Bronchus fibroblast of lung (primary cell): ENCODE results near the genes TPRA1 and ABTB1.

DNA sequence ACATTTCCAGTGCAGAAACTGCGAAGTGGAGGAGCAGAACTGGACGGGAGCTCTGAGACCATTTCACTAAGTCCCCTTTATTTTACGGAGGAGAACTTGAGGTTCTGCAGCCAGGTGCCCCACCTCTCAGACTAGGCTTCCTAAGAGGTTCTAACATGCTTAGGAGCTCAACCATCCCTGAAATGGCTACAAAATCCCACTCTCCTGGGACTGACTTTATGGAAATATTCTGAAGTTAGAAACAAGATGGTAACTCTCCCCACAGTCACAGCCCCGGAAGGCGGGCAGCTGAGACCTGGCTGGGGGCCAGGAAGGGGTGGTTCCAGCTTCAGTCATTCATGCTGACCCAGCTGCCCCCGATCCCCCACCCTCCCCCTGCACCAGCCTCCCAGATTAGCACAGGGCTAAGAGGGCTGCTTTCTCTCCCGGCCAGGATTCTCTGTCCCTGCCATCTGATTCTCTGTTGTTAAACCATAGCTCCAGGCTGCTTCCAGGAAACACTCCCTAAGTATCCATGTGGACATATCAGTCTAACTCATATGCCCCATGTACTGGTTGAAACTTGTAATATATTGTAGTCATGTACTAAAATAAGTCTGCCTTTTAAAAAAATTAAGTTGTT is 40.4 kb downstream of the UMPS start:
- RAMPAGE, long total RNA, result no peak

- RAMPAGE, long total RNA, result no peak
These were observed 50.8 kb upstream of the MUC13 start for GRCh38 chr3:124985301-124985790.

DNA sequence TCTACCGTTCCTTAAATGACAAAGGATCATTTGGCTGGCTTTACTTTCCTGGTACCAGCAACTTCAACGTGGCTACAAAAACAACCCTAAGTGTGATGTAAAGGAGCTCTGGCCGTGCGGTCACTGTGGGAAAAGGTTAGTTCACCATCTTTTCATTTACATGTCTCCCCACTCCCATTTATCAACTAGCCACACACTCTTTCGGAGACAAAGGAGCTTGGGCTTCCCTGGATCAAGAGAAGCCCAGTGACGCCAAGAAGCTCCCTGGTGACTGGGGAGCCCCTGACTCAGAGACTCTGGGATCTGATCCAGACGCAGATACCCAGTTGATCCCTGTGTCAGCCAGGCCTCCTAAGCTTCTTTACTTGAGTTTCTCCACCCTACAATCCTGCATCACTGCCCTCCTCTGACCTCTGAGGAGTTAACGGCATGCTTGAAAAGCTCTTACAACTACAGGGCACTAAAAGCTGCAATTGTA is 43.9 kb downstream of the HEG1 start:
- RAMPAGE, long total RNA, result no peak

DNA sequence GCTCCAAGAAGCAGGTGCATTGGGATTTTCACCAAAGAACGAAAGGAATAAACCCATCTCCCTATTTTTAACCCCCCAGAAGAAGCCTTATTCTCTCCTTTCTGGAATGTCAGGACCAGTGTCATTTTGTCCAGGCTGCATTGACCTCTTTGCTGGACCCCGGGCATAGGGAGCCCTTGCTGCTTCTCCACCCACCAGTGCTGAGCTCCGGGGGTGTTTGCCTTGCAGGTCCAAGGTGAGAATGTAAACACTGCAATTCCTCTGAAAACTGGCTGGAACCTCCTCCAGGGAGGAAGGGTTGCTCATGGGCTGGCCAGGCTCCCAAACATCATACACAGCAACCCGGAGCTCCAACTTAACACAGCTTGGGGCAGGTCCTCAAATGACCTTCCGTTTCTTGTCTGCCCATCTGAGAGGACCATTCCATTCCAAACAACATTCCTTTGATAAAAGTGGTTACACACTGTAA is 7.0 kb upstream of the HEG1 start:
- RAMPAGE, long total RNA, result no peak

- RAMPAGE, long total RNA, result no peak
These were observed 54.4 kb upstream of the HEG1 start for GRCh38 chr3:125110104-125110783.

GRCh38 chr3:125192303-125192768 is 20.2 kb downstream of the SLC12A8 start:
- RAMPAGE, long total RNA, result no peak

GRCh38 chr3:125219189-125219996 is 6.8 kb upstream of the SLC12A8 start:
- RAMPAGE, long total RNA, result no peak

- RAMPAGE, long total RNA, result no peak
These were observed 59.4 kb upstream of the SLC12A8 start for GRCh38 chr3:125271829-125272438.

DNA sequence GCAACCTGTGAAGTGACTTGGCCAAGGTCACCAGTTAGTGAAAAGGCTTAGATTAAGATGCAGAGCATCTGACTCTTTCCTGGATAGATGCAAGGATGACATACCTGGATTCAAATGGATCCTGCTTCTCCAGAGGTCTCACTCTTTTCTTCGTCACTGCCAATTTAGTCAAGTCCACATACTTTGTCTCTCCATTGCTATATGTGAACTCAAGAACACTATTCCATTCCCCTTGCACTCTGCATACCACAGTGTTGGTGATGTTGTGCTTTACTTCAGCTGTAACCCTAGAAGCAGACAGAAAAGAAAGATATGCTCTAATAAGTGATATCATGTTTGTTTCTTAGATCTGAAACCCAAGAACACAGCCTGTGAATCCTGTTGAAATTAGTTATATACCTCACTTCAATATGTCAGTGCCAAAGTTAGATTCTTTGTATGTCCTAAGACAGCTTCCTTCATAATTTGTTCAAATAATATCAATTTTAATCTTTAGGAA is 18.4 kb upstream of the SNX4 start:
- RAMPAGE, long total RNA, result no peak

DNA sequence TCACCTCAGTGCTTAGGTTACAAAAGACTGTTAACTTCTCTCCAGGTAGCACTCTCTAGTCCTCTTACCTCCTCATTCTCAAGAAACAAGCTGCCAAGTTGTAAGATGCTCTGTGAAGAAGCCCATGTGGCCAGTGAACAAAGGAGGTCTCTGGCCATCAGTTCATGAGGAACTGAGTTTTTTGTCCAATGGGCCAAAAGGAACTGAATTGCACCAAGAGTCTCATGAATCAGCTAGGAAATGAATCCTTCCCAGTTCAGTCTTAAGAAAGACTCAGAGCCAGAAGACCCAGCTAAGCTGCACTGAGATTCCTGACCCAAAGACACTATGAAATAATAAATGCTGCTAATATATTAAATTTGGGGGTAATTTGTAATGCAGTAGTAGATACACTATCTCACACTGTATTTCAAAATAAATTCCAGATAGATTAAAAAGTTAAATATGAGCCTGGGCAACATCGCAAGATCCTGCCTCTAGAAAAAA is 3.9 kb downstream of the OSBPL11 start:
- RAMPAGE, long total RNA, result no peak

DNA sequence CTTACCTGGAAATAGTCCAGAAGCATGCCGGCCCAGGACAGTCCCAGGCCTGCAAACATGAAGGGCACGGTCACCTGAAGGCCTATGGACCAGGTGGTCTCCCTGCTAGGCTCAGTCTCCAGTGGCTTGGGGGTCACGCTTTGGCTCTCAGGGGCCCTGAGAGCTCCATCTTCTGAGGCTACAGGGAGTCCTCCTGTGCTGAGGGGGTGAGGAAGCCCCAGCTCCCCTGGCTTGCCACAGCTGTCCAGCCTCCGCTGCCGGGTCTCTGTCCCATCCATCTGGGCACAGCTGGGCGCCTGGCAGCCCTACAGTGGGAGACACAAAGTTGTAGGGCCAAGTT is 16.0 kb downstream of the SLC41A3 start:
- RAMPAGE, long total RNA, result no peak

DNA sequence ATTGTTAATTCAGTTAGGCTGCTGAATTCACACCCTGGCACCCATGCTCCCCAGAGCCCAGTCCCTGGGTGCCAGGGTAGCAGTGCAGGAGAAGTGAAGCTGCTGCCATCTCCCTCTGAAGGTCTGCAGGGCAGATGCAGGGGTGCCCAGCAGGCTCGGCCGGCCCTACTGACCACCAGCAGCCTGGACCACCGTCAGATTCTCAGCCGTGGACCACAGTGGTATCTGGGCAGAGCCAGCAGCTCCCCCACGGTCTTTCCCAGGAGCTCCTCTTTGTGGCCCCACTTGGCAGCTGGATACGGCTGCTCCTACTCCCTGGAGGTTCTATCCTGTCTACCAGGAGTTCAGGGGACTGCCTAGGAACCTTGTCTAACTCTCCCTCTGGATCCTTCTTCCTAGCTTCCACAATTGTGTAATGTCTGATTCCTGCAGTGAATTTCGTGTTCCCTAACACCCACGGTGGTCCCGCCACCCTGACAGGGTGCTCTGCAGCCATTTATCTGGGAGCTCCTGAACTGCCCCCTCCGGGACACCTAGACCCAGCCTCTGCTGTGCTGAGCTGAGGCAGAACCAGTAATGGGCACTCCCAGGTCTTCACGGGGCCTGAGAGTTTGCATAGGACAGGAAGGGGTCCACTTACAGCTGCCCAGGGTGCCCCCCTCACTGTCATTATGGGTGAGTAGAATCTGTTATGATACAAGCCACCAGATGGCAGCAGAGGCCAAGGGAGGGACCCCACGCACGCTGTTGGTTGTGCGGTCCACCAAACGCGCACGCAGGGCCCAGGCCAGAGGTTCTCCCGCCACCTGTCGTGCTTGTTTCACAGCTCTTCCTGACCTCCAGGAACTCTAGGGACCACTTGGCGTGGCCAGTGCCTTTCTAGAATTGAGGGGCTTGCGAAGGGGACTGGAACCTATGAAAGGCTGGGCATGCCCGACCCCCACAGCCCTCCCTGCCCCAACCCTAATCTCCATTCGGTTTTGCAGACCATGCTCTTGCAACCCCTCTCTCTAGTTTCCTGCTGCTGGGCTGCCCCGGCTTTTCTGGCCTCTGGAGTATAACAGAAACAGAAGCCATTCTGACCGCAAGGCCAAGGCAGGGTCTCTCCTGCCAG is 46.4 kb downstream of the ALDH1L1 start:
- RAMPAGE, long total RNA, result no peak

DNA sequence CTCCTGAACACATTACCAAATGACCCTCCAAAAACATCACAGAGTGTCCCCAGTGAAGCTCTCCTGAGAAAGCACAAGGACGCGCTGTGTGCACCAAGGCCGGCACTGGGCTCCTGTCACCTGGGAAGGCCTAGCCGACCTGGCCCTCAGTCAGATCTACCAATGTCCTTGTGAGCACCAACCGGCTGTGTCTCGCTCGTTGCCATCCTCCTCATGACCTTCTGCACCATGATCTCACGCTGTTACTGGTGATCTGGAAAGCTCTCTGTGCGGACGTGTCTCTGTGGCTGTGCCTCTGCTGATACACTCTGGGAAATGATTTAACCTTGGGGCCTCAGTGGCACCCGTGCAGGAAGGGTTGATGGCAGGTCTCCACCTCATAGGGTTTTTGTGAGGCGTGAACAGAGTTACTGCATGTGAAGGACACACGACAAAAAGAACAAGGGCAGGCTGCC is 24.2 kb downstream of the ZXDC start:
- RAMPAGE, long total RNA, result no peak

DNA sequence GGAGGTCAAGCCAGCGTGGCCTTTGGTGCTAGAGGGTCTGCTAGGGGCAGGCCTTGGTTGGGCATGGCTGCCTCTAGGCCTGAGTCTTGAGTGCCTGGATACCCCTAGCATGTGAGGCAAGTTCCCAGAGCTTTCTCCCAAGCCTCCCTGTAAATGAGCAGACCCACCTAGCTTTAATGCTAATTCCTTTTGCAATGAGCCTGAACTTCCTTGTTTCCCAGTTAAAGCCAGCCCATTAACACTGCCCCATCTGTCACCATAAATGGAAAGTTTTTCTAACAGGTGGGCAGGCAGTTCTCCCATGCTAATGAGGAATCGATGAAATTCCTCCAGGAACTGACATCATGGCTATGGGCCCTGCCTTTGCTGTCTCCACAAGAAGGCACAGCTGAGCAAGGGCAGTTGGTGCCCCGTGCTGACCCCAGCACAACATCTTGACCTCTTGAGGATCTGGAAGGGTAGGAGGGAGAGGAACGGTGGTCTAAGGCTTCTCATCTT is 46.6 kb downstream of the CHCHD6 start:
- RAMPAGE, long total RNA, result no peak

GRCh38 chr3:127135207-127136201 is 57.4 kb upstream of the PRR23E start:
- RAMPAGE, long total RNA, result no peak

DNA sequence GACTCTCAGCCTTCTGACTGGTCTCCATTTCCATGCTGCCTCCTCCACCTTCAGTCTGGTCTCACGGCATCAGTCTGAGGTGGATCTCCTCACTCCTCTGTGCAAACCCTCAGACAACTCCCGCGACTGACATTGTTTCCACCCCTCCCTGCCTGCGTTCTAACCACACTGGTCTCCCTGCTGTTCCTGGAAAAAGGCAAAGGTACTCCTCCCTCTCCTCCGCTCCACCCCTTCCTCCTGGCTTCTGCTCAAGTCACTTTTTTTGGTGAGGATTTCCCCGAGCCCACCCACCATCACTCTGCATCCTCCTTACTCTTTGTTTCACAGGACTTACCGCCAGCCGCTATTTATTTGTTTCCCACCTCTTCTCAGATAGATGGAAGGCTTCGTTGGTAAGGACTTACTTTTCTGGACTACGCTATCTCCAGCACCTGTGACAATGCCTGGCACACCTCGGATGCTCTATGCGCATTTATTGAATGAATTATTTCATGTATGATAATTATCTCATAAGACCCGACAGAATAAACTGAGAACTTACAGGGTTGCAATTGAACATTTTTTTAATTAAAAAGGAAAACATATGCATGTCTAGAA is 25.6 kb downstream of the PRR23E start:
- RAMPAGE, long total RNA, result no peak

GRCh38 chr3:127525596-127525834 is 65.0 kb downstream of the TPRA1 start:
- RAMPAGE, long total RNA, result no peak

DNA sequence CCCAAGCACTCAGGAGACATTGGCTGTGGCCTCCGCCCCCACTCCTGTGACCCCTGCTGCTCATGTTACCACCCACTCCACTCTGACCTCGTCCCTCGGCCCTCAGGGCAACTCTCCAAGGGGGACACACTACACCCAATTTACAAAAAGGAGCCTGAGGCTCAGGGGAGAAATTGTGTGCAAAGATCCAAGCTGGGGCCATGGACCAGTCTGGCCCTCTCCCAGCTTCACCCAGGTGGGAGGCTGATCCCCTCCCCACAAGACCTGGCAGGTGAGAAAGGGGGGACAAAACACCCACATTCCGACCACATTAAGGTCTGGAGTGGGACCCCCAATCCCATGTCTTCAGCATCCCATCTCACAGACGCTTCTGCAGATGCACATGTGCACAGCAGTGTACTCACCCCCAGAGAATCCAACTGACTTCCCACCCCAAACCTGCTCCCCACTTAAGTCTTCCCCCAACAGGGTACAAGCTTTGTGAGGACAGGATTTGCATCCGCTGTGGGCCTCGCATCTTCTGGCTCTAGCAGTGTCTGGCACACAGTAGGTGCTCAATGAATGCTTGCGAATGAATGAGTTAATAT is 16.3 kb downstream of the TPRA1 start:
- RAMPAGE, long total RNA, result no peak

DNA sequence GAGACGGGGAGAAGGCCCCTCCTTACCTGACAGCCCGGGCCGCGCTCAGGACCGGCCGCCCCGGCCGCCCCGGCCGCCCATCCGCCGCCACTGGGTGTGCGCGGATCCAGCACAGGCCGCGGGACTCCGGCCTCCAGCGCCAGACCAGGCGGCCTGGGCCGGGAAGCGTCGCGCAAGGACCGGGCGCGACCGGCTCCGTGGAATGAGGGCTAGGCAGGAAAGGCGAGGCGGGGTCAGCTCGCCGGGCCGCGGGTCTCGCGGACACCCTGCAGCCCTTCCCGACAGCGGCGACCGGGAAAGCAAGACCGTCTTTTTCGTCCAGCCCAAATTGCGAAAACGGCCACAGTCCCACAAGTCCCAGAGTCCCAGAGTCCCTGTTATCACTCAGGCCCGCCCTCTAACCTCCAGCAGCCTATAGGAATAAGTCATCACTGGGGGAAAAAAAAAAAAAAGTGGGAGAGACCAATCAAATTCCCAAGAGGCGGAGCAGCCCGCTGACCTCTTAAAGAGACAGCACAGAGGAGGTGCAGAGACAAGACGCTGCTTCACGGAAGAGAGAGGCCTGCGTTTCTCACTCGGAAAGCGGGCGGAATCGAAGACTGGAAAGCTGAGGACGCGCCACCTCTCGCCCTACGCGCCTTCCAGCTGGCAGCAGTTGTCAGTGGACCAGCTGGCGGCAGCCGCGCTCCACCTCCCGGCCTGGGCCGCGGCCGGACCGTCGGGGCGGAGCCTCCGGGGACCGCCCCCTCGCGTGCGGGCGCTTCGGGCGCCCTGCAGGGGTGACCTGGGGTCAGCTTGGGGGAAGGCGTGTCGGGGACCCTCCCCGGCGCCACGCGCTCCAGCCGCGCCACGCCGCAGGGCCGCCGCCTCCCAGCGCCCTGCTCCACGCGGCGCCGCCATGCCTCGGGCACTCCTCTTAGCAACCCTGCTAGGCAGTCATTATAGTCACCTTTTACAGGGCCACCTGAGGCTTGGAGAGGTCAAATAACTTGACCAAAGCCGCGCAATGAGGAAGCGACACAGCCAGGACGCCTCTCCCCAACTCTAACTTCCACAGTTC is at the start of gene TPRA1:
TSS of gene TPRA1 (minus strand) at position 350 of the 1,060 bp plus-strand sequence.
- RAMPAGE, long total RNA, result no peak

- RAMPAGE, long total RNA, result no peak
These were observed at the start of gene ABTB1 for GRCh38 chr3:127672641-127673695. TSS of gene ABTB1 (plus strand) at chr3:127672952.